ENCODE measurements around the genes PECAM1, MILR1, DDX5 and RGS9.

DNA sequence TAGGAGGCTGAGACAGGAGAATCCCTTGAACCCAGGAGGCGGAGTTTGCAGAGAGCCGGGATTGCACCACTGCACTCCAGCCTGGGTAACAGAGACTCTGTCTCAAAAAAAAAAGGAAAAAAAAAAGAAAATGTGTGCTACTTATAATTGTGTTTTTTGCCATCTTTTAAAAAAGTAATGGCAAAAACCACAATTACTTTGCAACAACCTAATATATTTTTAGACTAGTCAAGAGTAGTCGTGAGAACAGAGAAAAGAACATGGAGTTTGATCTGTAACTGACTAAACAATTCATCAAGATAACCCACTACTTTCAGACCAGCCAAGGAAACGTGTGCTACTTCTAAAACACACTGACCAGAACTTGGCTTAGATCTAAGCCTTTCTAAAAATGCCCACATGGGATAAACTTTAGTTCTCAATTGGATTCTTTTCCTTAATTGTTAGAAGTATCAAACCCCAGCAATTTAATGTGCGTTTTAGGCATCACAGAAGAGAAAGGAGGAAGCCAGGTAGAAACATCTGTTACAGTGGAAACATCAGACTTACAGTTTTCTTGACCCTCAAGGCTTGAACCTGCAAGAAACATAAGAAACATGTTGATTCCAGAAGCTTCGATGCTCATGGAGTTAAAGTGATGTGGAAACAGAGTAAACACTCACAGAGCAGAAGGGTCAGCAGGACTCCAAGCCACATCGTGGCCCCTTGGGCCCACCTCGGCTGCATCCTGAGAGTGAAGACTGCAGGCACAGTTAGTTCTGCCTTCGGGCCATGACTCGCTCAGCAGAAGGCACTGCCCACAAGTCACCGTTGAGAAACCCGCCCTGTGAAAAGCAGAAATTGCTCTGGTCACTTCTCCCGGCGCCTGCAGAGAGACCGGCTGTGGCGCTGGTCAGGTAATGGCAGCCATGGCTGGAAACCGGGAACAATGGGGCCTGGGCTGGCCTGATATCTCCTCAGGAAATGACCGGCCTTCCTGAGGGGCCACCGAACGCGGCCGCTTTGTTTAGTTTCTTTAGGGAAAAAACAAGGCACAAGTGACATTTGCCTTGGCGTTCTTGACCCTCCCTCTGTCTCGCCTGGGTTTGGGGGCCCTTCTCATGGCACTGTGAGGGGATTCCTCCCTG, at the start of gene PECAM1:
Gene PECAM1 (minus strand): TSS at position 921 of the 1,127 bp plus-strand sequence.
- RRBS, result no CpG with 5 or more reads among the region's 24 CpGs

DNA sequence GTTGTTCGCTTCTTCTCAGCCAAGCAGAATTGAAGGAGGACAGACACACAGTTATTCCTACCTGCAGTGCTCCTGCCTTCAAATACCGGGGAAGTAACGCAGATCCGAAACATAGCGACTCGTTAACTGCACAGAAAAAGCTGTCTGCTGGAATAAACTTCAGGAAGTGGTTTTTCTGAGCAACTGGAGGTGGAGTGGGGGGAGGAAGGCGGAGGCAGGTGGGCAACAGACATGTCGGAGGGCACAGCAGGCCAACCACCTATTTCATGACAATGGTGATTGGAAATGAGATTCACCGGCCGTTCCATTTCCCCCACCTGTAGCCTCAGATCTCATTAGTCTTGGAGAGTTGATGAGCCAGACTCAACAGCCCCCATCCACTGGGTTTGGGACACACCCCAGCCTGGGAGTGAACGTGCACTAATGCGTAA, 7.6 kb upstream of the PECAM1 start:
- RRBS, result no CpG with 5 or more reads among the region's 12 CpGs

DNA sequence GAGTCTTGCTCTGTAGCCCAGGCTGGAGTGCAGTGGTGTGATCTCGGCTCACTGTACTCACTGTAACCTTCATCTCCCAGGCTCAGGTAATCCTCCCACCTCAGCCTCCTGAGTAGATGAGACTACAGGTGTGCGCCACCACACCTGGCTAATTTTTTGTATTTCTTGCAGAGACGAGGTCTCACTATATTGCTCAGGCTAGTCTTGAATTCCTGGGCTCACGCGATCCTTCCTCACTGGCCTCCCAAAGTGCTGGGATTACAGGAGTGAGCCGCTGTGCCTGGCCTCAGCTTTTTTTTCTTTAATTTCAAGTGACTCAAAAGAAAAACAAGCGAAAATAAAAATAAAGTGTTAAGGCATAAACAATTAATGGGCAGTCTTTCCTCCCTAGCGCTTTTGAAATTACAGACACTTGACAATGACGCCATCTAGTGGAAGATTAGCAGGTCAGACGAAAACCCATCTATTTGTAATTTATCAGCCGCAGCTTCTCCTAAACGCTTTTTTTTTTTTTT, 27.9 kb upstream of the PECAM1 start:
- RRBS, result no CpG with 5 or more reads among the region's 12 CpGs

GRCh38 chr17:64448624-64449456, at the start of gene MILR1:
Gene MILR1 (plus strand): TSS chr17:64449115.
- RRBS, result no CpG with 5 or more reads among the region's 11 CpGs

GRCh38 chr17:64505089-64506042, 723 bp downstream of the DDX5 start:
- RRBS, result under 1% methylated on average over 25 of the region's 64 CpGs

- RRBS, result 3% methylated on average over 13 of the region's 85 CpGs
Observed at GRCh38 chr17:64506043-64506955, at the start of gene DDX5. Gene DDX5 (minus strand): TSS chr17:64506289.

DNA sequence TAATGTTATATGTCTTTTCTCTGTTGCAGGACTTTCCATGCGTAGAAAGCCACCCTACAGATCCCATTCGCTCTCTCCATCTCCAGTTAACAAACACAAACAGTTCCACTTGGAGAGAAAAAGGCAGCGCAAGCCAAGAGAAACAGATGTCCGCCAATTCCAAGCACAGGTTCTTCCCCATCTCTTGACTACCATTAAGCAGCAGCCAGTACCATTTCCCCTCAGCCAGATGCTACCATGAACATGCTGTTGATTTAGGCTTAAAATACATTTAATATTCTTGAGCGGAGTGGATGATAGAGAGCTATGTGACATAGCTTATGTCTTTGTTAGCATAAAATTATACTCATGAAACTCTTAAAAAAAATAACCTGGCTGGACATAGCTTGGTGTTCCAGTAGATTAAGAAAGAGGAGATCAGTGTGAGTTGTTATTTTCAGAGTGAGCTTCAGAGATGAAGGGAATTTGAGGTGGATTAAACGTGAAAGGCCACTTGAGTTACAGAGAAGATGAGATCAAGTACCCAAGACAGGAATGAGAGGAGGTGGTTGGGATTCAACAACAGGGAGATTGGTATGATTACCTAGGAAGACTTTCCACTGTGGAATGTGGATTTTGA, 22.6 kb downstream of the CEP95 start:
- RRBS, result no CpG with 5 or more reads among the region's 6 CpGs

GRCh38 chr17:64572483-64573292, 65.9 kb downstream of the CEP95 start:
- RRBS, result no CpG with 5 or more reads among the region's 3 CpGs

GRCh38 chr17:64815058-64815707, 104.1 kb downstream of the LRRC37A3 start:
- RRBS, result no CpG with 5 or more reads among the region's 8 CpGs

DNA sequence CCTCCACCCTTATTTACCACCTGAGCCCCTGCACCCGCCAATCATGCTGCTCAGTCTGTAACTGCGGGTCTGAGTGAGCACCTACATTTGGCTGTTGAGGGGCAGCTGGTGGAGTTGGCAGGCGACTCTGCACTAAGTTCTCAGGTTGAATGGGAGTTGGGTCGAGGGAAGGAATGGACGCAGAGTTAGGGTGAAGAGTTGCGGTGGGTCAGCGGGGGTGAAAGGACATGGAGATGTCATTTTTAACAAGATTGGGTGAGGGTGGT, 83.3 kb downstream of the LRRC37A3 start:
- RRBS, result no CpG with 5 or more reads among the region's 7 CpGs

DNA sequence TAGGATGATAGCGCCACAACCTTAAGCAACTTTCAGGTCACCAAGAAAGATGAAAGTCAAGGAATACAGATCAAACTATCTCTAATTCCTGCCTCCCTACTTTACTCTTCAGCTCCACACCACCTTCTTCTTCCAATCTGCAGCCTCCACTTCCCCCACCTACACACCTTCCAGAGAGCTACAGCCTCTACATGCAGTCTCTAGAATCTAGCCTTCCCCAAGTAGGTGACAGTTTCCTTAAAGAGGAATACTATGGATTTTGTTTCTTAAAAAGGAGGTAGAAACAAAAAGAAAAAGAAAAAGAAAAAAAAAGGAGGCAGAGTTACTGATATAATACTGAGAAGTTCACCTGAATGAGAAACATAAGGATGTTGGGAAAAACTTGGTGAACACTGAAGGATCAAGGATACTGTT, 27.9 kb downstream of the GNA13 start:
- RRBS, result no CpG with 5 or more reads among the region's 1 CpG

- RRBS, result no CpG with 5 or more reads among the region's 6 CpGs
Observed at GRCh38 chr17:65058196-65058528, 1.6 kb upstream of the GNA13 start.

GRCh38 chr17:65066080-65066283, 9.4 kb upstream of the GNA13 start:
- RRBS, result no CpG with 5 or more reads among the region's 2 CpGs

GRCh38 chr17:65122661-65123728, 14.2 kb upstream of the RGS9 start:
- RRBS, result 3% methylated on average over 20 of the region's 59 CpGs

DNA sequence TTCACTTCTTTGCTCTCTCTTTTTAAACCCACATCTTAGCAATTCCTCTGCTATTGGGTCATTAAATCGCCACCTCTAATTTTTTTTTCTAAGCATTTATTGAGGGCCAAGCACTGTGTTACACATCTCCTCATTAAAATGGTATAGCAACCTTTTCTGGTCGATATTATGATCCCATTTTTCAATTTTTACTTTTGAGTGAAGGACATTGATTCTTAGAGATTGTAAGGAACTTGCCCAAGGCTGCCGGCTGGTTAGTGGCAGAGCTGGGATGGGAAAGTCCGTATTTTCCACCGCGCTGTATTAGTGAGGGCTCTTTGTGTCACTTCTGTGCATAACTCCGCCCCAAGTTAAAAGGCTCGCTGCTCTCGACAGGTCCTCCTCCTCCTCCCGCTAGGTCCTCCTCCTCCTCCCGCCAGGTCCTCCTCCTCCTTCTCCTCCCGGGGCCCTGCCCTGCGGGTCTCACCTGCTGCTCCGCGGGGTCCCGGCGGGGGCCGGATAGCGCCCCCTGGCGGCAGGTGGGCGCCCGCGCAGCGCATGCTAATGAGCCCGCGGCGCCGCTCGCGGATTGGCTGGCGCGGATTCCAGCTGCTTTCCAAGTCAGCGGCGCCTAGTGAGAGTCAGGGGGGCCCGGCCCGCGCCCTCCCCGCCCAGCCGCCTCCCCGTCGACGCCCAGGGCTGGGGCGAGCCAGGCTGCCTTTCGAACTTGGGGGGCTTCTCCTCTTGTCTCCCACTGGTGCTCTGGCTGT, at the start of gene RGS9:
Gene RGS9 (plus strand): TSS at position 599 of the 749 bp plus-strand sequence.
- RRBS, result no CpG with 5 or more reads among the region's 44 CpGs

GRCh38 chr17:65293796-65294395, 156.7 kb downstream of the RGS9 start:
- RRBS, result no CpG with 5 or more reads among the region's 14 CpGs

GRCh38 chr17:65529615-65530885, 31.4 kb downstream of the AXIN2 start:
- RRBS, result no CpG with 5 or more reads among the region's 25 CpGs

- RRBS, result no CpG with 5 or more reads among the region's 5 CpGs
Observed at GRCh38 chr17:65547015-65547891, 14.2 kb downstream of the AXIN2 start.

- RRBS, result no CpG with 5 or more reads among the region's 12 CpGs
Observed at GRCh38 chr17:65555660-65556365, 5.6 kb downstream of the AXIN2 start.

- RRBS, result 22% methylated on average over 1 of the region's 5 CpGs
Observed at GRCh38 chr17:65594935-65595516, 33.6 kb upstream of the AXIN2 start.

Measured in HGPS cell (cell line).